Neural crest cell (in vitro differentiated cells): ENCODE measurements around the gene HADH.

DNA sequence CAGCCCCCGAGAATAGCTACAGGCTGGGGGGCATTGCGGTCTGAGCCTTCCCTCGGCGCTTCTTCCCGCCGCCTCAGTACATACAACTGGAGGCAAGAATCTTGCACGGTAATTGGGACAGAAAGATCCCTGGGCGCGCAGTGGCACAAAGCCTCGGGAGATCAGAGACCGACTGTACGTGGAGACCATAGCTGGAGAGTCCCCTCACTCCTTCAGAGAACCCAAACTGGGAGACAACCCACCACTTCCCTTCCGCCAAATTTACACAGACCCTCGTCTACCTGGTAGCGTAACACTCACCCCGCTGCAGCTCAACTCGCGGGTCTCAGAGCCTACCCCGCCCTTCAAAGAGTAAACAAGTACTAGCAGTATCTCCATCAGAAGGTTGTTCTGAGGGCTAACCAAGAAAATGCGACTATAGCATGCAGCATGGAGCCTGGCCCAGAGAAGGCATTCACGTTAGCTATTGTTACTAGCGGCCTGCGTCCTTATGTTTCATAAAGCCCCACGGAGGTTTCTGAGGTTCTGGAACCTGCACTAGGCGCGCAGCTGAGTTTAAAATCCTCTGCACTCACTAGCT, 443 bp upstream of the MANBA start:
- PRO-cap, result no peak

DNA sequence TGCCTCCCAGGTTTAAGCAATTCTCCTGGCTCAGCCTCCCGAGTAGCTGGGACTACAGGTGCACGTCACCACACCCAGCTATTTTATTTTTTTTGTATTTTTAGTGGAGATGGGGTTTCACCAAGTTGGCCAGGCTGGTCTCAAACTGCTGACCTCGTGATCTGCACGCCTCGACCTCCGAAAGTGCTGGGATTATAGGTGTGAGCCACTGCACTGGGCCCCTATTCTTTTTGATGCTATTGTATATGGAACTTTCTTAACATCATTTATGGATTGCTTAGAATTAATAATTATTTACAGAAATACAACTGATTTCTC, 29.9 kb upstream of the MANBA start:
- PRO-cap, result no peak

DNA sequence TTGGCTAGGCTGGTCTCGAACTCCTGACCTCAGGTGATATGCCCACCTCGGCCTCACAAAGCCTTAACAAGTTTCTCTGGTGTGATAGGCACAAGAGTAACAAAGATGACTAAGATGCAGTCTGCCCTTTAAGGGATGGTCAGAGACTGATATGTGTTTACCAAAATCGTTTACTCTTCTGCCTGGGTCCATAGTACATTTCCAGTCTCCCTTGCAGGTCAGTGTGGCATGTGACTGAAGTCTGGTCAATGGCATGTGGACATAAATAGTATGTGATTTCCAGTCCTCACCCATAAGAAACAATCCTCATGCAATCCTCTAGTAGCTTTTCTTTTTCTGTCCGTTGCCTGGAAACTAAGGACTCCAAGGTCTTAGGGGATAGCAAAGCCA, 1.2 kb downstream of the SLC9B2 start:
- PRO-cap, result no peak

- PRO-cap, result unidirectional peak, minus-strand start at chr4:104425146
These were observed 69.6 kb downstream of the CXXC4 start for GRCh38 chr4:104425006-104425522.

- PRO-cap, result bidirectional peak, plus-strand start at chr4:104492336, minus-strand start at chr4:104492180; bidirectional peak, plus-strand start at chr4:104492780, minus-strand start at chr4:104492692
These were observed 2.5 kb downstream of the CXXC4 start for GRCh38 chr4:104491913-104492902.

DNA sequence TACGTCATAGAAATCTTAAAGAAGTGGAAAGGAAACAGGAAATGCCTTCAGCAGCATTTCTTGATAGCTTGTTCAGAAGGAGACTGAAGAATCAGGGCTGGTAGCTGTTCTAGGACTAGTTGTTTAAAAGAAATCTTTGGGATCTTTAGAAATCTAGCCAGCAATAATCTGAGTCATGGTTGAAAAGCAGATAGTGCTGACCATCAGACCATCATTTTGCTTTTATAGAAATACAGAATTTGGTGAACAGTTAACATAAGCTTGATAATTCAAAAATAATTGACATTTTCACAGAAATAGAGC, 98.5 kb upstream of the CXXC4 start:
- PRO-cap, result no peak

GRCh38 chr4:105145076-105145731, 1.5 kb upstream of the TET2 start:
- PRO-cap, result no peak

- PRO-cap, result no peak
These were observed 885 bp downstream of the NPNT start for GRCh38 chr4:105895761-105896950.

- PRO-cap, result no peak
These were observed 72.5 kb downstream of the NPNT start for GRCh38 chr4:105967790-105968080.

DNA sequence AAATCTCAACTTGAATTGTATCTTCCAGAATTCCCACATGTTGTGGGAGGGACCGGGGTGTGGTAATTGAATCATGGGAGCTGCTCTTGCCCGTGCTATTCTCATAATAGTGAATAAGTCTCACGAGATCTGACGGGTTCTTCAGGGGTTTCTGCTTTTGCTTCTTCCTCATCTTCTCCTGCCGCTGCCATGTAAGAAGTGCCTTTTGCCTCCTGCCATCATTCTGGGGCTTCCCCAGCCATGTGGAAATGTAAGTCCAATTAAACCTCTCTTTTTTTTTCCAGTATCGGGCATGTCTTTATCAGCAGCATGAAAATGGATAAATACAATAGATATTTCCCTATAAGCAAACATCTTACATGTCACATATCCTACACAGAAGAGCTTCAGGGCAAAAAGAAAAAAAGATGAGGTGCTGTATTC, 95.9 kb downstream of the TBCK start:
- PRO-cap, result no peak

- PRO-cap, result no peak
These were observed 102.9 kb downstream of the PAPSS1 start for GRCh38 chr4:107617016-107617737.

- PRO-cap, result no peak
These were observed 1.3 kb upstream of the PAPSS1 start for GRCh38 chr4:107721114-107721924.

DNA sequence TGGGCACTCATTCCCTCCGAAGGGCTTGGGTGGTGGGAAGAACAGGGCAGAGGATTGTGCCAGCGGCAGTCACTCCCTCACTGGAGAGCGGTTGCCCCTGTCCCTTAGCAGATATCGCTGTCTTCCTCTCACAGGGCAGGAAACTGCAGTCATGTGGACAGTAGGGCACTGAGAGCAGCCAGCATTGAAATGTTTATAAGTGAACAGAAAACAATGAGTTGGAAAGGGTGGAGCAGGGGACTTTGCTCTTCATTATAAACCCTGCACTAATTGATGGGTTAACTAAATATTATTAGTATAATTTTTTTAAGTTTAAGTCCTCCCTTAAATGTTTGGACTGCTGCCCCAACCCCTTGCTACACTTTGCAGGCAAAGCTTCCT, 24.6 kb upstream of the SGMS2 start:
- PRO-cap, result no peak

DNA sequence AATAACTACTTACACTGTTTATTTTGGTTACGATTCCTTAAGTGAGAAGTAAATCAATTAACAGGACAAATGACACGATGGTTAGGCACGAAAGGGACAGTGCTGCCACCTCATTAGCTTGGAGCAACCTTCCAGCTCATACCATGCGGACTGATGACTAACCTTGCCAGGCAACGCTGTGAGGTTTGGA, 649 bp upstream of the SGMS2 start:
- PRO-cap, result bidirectional peak, plus-strand start outside the sequence, minus-strand start at position 155 of the sequence

- PRO-cap, result bidirectional peak, plus-strand start at chr4:107989889, minus-strand start at chr4:107989665
These were observed at the start of gene HADH for GRCh38 chr4:107989464-107989954. HADH (plus strand) TSS chr4:107989889.

GRCh38 chr4:108036087-108036771, 46.5 kb downstream of the HADH start:
- PRO-cap, result no peak

DNA sequence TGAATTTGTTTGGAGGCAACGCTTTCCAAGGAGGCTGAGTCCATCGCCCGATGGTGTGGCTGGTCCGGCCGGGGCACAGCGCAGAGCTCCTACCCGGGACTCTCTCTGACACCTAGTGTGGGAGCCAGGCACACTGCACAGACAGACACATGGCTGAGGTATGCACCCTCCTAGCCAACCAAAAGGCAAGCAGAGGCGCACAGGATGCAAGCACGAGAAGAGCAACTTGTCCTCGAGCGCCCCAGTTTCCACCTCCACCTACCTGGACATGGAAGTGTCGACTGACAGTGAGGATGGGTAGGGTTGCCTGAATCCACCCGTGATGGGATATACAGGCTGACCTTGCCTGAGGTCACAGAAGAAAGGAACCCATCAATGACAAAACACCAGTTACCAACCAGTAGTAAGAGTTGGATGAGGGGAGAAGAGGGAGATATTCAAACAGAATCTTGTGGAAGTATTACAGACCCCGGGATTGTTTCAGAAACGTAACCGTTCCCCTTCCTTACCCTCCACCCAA, 87.3 kb downstream of the LEF1 start:
- PRO-cap, result no peak

DNA sequence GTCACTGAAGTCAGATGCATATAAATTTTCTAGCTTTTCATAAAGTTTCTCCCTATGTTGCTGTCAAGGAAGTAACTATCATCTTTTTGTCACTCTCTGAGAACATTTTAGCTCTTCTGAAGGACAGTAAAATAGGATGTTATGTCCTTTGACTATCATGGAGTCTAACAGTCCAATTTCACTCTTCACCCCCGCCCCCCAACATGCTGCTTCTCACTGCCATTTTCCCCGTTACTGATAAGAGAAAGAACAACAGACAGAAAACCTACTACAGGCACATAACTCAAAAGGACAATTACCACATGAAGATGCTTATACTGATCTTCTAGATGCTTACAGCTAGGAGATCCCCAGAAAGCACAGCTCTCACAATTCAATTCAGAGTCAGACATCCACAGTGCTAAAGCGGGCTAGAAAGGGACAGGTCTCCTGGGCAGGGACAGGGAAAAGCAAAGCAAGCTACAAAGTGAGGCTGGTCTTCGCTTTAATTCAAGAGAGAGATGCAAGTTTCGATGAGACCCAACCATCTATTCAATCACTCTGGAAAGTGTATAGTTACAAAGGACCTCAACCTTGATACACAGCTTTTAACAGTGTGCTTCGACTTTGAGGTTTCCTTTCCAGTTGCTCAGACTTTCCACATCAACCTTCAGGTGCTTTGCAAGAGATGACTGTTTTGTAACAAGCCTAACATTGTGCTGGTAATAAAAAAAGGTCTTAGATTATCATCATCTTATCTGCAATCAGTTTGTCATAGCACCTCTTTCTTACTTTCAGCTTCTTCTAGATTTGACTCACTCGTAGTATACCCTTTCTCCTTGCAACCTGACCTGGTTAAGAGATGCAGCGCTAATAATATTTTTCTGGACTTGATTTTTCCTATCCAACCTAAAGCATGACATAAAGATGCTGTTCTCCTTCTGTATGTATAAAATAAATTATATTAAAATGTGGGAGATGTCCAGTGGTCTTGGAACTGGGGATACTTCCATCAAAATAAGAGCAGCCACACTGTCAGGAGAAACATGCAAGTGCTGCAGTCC, 60.8 kb downstream of the LEF1 start:
- PRO-cap, result no peak

GRCh38 chr4:108159765-108160381, 8.9 kb downstream of the LEF1 start:
- PRO-cap, result no peak

DNA sequence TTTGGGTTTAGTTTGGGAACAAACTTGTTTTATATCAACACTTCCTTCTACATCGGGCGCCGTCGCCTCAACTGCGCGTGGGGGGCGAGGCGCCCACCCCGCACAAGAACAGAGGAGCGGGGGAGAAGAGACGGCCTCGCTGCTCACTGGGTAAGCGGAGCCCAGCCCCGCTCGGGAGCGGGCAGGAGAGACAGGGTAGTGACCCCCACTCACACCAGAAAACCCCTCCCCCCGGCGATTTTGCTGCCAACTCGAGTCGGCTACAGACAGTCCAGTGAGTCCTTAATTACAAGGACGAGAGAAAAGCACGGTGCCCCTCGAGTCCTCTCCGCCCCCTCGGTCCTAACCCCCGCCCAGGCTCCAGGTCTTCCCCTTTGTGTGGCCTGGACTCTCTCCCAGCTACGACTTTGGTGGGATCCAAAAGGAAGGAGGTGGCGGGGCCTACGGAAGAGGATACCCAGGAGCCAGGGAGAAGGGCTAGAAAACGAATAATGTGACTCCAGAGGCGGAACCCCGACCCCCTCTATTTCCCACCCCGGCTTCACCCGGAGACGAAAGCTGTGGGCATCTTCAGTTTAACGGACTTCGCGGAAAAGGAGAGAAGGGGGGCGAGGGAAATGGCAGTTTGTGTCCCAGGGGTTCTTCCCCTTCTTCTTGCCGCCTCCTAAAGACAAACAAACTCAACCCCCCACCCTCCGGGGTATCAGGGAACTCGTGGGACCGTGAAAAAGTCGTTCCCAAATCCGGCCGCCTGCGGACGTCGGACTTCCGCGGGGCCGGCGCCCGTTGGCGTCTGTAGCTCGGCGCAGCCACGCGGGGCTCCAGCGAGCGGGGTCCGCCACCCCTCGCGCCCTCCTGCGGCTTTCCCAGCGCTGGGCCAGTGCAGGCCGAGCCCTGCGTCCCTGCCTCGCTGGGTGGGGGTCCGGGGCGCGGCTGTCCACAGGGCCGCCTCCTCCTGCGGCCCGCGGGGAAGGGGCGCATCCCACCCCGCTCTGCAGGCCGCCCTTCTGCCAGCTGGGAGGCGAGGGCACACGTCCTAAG, 3.4 kb upstream of the LEF1 start:
- PRO-cap, result unidirectional peak, plus-strand start at position 237 of the sequence; bidirectional peak, plus-strand start at position 277 of the sequence, minus-strand start at position 276 of the sequence; bidirectional peak, plus-strand start at position 907 of the sequence, minus-strand start at position 795 of the sequence